Measurements from ENCODE around the genes OR6C3 and ORMDL2.

DNA sequence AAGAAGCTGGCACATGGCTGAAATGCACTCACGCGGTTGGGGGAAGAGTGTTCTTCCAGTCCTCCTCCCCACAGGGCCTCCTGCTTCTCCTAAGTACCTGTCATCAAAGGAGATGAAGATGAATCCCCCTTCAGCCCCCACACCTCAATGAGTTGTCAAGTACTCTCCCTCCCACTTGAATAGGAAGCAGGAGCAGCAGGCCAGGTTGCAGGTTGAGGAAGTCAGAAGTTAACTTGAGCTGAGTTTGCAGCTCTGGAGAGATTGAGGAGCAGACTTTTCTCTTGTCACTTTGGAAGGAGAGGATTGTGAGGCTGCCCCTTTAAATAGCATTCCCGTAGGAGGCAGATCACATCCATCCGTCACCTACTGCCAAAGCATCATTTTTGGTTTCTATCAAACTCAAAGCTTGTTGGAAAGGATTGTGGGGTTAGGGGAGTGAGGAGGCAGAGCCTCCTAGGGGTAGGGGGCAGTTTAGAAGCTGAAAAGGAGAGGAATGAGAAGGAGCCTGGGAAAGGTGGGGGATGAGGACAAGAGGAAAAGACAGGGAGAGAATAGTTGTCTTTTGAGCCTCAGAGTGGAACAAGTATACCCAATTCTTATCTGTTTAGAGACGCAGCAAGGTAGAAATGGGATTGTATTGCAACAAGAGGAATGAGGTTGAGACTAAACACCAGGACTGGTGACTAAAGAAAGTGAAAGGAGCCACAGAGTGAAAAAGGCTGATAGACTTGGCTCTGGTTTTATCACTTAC, 2.6 kb upstream of the PDE1B start:
- RRBS: no CpG with 5 or more reads among the region's 5 CpGs

DNA sequence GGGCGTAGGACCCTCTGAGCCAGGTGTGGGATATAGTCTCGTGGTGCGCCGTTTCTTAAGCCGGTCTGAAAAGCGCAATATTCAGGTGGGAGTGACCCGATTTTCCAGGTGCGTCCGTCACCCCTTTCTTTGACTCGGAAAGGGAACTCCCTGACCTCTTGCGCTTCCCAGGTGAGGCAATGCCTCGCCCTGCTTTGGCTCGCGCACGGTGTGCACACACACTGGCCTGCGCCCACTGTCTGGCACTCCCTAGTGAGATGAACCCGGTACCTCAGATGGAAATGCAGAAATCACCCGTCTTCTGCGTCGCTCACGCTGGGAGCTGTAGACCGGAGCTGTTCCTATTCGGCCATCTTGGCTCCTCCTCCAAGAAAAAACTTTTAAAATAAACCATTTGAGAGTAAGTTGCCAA, 24.3 kb upstream of the OR9K2 start:
- RRBS: no CpG with 5 or more reads among the region's 23 CpGs

GRCh38 chr12:55166773-55167515, 40.7 kb downstream of the OR9K2 start:
- RRBS: no CpG with 5 or more reads among the region's 24 CpGs

GRCh38 chr12:55330403-55330984, at the start of gene OR6C3:
Gene OR6C3, plus strand, starts transcription at chr12:55330746.
- RRBS: no CpG with 5 or more reads among the region's 1 CpG

- RRBS: no CpG with 5 or more reads among the region's 17 CpGs
Observed at GRCh38 chr12:55484234-55484755, 7.9 kb upstream of the OR6C68 start.

- RRBS: no CpG with 5 or more reads among the region's 4 CpGs
Observed at GRCh38 chr12:55706115-55706696, 1.5 kb downstream of the ITGA7 start.

- RRBS: no CpG with 5 or more reads among the region's 8 CpGs
Observed at GRCh38 chr12:55708311-55708649, 576 bp upstream of the ITGA7 start.

GRCh38 chr12:55817911-55819016, at the start of gene ORMDL2:
Gene ORMDL2, plus strand, starts transcription at chr12:55818041.
- RRBS: no CpG with 5 or more reads among the region's 31 CpGs

DNA sequence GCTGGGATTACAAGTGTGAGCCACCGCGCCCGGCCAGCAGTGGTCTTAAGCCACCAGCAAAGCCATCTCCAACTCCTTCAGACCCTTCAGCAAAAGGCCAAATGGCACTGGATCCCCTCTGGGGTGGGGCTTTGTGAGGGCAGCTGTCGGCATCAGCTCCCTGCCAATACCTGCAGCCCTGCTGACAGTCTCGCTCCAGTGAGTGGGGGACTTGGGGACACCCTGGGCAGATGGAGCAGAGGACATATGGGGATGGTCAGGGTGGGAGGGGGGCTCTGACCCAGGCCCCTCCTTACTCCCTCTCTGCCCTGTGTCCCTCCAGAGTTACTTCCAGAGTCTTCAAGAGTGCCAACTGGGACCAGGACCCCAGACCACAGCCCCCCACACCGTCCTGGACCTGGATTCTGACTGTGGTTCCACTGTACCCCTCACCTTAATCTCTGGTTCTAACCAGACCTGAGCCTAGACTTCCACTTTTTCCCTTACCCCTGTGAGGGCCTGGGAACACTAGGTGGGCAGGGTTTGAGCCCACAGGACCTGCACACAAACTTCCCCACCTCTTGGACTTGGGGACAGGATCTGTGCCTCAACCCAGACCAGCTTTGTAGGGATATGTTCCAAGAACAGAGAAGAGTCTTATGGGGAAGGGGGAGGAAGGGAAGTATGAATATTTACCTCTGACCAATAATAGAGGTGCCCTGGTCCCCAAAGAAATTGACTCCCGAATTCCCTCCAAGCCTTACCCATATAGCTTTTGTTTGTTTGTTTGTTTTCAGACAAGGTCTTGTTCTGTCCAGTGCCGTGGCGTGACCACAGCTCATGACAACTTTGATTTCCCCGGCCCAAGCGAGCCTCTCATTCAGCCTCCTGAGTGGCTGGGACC, 5.4 kb upstream of the DNAJC14 start:
- RRBS: no CpG with 5 or more reads among the region's 11 CpGs

- RRBS: no CpG with 5 or more reads among the region's 17 CpGs
Observed at GRCh38 chr12:55980754-55981168, 6.9 kb downstream of the RAB5B start.

- RRBS: no CpG with 5 or more reads among the region's 5 CpGs
Observed at GRCh38 chr12:55993243-55994303, 3.5 kb upstream of the SUOX start.

- RRBS: 0% methylated on average over 3 of the region's 18 CpGs
Observed at GRCh38 chr12:55996334-55996975, 621 bp upstream of the SUOX start.

DNA sequence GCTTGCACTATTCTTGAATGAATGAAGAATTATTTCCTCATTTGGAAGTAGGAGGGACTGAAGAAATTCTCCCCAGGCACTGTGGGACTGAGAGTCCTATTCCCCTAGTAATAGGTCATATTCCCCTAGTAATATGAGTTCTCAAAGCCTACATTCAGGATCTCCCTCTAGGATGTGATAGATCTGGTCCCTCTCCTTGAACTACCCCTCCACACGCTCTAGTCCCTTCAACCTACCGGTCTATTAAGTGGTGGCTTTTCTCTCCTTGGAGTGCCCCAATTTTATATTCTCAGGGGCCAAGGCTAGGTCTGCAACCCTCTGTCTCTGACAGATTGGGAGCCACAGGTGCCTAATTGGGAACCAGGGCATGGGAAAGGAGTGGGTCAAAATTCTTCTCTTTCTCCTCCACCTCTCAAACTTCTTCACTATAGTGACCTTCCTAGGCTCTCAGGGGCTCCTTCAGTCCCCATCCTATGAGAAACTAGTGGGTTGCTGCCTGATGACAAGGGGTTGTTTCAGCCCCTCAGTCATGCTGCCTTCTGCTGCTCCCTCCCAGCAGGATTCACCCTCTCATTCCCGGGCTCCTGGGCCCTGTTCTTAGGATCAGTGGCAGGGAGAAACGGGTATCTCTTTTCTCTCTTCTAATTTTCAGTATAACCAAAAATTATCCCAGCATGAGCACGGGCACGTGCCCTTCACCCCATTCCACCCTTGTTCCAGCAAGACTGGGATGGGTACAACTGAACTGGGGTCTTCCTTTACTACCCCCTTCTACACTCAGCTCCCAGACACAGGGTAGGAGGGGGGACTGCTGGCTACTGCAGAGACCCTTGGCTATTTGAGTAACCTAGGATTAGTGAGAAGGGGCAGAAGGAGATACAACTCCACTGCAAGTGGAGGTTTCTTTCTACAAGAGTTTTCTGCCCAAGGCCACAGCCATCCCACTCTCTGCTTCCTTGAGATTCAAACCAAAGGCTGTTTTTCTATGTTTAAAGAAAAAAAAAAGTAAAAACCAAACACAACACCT, 5.5 kb upstream of the RPS26 start:
- RRBS: no CpG with 5 or more reads among the region's 6 CpGs

GRCh38 chr12:56044235-56044638, 2.5 kb downstream of the RPS26 start:
- RRBS: no CpG with 5 or more reads among the region's 6 CpGs

DNA sequence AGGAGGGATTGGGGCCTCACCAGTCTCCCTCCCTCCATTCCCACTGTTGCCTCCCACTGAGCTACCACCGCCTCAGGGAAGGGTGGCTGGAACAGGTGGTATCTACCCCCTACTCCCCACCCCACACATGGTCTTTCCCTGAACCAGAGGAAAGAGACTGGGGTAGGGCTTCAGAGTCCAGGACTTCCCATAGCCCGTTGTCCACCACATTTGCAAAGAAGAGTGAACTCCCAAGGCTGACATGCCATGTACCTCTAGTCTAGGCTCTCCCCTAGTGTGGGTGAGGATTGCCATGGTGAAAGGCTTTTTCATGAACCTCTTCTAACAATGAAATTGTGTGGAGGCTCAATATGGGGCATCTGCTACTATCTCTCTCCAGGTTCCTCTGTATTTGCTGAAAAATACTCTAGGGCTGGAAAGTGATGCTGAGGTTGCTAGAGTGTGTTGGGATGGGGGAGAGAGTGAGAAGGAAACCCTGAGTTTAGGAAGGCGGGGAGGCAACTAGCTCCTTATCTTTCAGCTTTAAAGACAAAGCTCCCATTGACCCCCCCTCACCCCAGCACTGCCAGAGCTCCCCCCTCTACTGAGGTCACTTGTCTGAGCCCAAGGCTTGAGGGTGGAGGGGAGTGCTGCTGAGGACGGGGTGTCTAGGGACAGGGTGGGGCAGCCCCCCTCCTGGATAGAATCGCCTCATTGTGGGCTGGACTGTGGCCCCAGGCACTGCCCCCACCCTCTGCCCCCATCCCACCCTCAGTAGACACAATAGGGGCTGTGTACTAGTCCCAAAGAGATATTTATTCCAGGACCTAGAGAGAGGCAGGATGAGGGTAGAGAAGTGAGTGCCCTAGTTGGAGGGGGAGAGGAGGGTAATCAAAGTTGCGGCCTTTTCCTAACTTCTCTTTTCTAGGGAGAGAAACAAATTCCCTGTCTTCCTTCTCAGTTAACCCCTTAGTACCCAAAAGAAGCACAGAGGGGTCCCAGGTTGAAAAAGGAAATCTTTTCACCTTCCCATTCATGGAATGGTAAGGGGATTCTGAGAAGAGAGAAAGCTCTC, 2.9 kb downstream of the ERBB3 start:
- RRBS: no CpG with 5 or more reads among the region's 6 CpGs

DNA sequence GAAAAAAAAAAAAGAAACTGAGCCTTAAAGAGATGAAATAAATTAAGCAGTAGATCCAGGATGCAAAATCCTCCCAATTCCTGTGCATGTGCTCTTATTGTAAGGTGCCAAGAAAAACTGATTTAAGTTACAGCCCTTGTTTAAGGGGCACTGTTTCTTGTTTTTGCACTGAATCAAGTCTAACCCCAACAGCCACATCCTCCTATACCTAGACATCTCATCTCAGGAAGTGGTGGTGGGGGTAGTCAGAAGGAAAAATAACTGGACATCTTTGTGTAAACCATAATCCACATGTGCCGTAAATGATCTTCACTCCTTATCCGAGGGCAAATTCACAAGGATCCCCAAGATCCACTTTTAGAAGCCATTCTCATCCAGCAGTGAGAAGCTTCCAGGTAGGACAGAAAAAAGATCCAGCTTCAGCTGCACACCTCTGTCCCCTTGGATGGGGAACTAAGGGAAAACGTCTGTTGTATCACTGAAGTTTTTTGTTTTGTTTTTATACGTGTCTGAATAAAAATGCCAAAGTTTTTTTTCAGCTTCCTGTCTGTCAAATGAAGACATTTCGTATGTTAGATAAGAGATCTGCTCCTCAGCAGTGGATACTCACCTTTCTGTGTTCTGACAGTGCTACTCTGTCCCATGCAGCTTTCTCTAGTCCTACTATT, 1.3 kb upstream of the PA2G4 start:
- RRBS: no CpG with 5 or more reads among the region's 5 CpGs

- RRBS: no CpG with 5 or more reads among the region's 31 CpGs
Observed at GRCh38 chr12:56157115-56157607, 998 bp upstream of the MYL6 start.

GRCh38 chr12:56189034-56189165, 383 bp downstream of the SMARCC2 start:
- RRBS: 3% methylated on average over 2 of the region's 6 CpGs

GRCh38 chr12:56229701-56229993, 204 bp upstream of the SLC39A5 start:
- RRBS: no CpG with 5 or more reads among the region's 1 CpG

DNA sequence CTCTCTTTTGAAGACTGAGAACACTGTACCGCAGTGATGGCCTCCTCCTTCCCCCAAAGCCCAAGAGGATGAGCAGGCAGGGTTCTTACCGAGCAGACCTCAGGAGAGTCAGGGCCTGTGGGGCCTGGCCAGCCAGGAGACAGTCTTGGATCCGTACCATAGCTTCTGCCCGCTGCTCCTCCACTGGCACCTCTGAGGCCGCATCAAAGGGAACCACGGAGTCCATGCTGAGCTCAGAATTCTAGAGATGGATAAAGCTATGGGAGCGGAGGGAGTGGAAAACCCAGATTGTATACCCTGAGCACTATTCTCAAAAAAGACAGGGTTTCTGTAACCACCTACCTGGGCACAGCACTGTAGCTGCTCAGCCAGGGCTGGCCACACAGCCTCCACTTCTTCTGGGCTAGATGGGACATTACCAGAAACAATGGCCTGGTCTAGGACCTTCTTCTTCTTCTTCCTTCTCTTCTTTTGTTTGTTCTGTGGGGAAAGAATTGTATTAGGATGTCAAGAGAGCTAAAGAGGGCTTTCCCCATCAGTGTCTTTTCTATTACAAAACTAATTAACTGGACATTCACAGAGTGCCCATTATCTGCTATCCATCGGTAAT, 24.4 kb downstream of the TIMELESS start:
- RRBS: no CpG with 5 or more reads among the region's 8 CpGs